PC-3 (cell line): ENCODE measurements around a stretch of chr10.

GRCh38 chr10:119242197-119243051 is 35.1 kb downstream of the GRK5 start:
- RAMPAGE, long total RNA, result no peak

- RAMPAGE, long total RNA, result no peak
These were observed 76.3 kb downstream of the GRK5 start for GRCh38 chr10:119283260-119284386.

DNA sequence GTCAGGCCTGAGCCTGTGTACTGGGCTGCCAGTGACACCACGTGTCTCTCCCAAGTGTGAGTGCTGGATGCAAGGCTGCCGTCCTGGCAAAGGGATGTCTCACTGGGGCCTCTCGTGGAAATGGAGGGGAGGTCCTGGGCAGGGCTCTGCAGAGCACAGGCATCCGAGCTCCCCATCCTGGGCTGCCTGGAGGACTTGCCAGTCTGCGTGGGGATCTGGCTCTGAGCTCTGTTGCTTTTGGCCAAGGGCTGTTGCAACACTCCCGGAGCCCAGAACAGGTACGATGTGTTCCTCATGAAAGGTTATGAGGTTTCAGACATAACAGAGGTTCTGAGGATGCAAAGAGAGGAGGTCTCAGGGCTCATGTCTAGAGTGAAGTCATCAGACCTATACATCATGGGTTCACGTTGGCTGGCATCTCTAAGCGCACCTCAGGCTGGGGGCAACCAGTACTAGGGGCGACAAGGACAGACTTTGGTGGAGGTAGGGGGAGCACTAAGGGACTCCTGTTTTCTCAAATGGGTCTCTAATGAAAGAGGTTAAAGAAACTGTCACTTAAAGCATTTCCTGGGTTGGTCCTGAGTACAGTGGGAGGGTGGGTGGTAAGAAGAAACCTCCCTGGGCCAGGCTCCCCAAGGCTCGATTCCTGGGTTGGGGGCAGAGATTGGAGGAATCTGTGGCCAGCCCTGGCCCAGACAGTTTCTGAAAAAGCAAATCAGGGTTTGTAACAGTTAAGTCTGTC is 77.5 kb downstream of the GRK5 start:
- RAMPAGE, long total RNA, result no peak

DNA sequence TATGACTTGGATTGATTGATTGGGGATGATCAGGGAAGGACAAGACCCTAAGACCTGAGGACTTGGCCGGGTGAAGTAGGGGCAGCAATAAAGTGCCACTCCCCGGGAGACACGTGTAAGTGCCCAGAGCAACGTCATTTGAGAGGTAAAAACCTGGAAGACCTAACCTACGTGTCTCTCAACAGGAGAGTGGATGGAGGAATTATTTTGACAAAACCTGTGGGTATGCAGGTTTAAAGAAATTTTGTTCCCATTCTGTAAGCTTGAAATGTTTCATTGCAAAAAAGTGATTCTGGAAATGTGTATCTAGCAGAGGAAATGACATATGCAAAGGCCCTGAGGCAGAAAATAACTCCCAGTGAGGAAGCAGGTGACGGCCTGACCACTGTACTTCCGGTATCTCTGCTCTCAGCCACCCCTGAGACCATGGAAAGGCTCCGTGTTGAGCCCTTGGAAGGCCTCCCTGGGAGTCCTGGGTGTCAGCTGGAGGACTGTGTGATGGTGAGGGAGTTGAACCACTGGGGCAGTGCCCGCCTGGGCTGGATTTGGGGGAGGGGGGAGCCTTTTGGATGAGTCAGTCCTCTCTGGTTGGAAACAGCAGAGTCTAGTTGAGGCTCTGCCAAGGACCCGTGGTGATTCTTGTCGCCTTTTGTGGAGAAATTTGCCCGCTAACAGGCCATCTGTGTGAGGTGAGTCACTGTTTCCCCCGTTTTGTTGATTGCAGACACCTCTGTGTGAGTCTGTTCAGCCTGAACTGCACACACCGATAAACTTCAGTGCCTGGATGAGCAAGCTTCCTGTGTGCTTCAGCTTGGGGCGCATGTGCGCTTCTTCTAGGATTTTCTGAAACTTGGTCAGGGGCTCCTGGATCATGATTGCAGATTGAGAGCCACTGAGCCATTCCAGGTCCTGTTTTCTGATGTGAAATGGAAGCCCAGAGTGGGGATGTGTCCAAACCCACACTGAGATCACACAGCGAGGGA is 98.5 kb downstream of the GRK5 start:
- RAMPAGE, long total RNA, result no peak

DNA sequence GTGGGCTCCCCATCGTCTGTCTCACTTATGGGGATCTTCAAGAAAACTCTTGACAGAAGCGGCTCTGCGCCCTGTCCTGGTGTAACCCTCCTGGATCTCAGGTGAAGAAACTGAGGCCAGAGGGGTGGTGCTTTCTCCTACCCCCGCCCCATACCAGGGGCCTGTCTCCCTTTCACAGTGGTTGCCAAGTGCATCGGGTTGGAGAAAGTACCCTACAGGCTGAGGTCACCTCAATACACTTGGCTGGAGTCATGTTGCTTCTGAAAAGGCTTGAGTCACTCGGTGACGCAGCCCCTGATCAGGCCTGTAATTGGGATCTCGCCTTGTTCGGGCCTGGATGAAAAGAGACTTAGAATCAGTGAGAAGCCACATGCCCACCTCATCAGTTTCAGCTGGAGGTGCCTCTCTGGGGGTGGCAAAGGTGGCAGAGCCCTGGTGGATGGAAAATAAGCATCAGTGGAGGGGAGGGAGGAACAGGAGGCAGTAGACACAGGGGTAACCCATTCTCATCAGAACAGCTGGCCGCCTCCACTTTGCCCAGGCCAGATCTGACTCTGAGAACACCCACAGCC is 107.7 kb downstream of the GRK5 start:
- RAMPAGE, long total RNA, result no peak

GRCh38 chr10:119358210-119358425 is 150.7 kb downstream of the GRK5 start:
- RAMPAGE, long total RNA, result no peak

DNA sequence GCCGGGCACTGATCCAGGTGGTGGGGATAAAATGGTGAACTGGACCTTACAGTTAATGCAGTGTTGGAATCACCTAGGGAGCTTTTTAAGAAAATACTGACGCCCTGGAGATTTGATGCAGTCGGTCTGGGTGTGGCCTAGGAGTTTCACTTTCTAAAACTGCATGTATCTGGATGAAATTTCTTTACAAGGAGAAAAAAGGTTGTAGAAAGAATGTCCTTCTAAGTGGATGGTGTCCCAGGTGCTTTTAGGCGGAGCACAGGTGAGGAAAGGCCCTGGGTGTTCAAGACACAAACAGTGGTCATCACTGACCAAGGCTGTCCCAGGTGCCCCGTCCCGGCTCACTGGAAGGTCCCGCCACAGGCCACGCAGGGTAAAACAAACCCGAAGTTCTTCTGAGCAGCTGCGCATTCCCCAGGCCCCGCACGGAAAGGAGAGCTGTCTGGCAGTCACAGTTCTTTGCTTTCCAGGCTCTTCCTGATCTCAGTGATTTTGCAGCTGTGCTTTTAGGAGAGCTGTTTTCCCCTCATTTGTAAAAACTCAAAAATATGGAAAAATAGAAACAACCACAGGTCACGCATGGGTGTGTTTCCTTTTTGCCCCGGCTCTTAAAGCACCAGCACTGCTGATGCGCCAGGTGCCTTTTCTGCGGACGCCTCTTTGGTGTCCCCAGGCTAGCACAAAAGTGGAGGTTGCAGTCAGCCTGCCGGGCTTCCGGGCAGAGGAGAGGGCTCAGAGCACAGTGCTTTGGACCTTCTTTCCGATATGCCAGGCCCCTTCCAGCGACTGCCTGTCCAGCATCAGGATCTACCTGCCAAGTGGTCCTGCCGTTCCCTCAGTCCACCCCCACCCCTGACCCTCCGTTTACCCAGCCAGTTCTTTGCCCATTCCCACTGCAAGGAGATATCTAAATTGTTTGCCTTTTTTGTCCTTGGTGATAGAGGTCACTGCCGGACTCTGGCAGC is 162.0 kb downstream of the GRK5 start:
- RAMPAGE, long total RNA, result no peak

DNA sequence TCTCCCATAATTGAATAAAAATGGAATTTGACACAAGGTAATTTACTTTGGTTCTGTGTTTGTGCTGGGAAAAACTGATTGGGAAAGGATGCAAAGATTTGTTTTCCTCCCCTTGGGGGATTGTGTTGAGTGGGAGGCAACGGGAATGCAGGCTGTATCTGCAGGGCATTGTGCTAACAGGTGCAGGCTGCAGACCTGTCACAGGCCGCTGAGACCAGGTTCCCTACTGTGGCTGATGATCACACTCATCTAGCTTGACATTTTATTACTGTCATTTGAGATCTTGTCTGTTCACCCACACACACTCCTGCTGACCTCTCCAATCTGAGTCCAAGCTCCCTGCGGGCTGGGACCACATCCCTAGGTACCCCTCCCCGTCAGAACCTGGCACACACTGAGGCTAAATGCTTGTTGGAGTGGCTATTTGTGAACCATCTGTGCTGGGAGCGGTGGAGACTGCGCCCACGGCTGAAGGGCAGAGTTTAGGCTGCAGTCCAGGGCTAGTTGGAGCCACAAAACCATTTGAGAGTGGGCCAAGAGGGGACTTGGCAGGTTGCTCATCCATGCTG is 164.6 kb downstream of the RGS10 start:
- RAMPAGE, long total RNA, result no peak

DNA sequence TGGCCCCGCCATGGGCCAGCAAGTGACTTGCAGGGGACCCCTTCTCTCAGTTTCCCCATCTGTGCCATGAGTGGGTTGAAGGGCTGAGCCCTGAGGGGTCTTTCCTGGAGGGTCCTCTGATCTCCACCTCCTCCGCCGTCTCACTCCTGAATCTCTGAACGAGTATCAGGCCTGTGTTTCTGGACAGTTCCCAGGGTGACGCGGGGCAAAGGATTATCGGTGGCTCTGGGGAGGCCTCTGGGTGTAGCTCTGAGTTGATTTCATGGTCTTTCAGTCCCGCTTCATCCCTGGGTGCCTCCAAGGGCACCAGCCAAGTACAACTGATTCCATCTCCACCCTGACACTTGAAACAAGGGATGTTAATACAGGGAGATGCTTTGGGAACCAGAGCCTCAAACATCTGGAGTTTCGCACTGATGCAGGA is 126.7 kb downstream of the RGS10 start:
- RAMPAGE, long total RNA, result no peak

DNA sequence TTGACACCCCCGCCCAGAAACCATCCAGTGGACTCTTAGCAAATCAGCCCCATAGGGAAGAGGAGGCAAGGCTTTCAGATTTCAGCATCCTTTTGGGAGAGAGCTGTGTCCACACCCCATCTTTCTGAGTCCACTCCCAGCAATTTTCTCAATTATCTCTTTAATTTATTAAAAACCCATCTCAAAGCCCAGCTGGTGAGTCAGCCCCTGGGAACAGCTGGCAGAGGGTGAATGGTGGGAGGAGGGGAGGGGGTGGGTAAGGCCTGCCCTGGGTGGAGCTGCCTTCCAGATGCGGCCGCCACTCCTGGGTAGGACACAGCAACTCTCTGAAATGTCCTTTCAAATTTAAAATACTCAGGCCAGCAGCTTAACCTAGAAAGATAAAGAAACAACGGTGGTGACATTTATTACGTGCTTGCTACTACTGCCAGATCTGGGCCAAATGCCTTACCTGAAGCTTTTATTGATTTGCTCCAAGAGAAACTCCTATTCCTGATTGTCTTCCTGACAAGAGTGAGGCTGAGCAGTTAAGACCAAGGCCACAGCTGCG is 120.5 kb downstream of the RGS10 start:
- RAMPAGE, long total RNA, result no peak

DNA sequence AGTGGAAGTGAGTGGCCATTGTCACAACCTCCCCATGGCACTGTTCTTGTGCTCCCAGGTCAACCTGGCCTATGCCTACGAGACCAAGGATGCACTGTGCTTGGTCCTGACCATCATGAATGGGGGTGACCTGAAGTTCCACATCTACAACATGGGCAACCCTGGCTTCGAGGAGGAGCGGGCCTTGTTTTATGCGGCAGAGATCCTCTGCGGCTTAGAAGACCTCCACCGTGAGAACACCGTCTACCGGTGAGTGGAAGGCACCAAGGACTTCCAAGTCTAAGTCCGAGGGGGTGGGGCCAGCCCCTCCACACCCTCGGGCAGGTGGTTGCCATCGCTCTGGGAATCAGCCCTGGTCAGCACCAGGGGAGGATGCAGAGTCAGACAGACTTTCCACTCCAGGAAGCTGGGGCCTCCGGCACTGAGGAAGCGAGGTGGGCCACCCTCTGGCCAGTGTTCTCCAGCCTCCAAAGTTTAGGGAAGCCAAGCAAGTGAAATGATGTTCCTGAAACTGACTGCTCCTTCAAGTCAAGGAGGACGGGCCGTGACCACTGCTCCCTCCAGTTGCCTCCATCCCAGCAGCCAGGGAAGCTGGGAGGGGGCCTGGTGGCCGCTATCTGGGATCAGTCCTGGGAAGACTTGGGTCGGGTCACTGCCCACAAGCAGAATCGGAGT is 105.8 kb downstream of the RGS10 start:
- RAMPAGE, long total RNA, result no peak

GRCh38 chr10:119489519-119490162 is 52.9 kb downstream of the RGS10 start:
- RAMPAGE, long total RNA, result no peak

DNA sequence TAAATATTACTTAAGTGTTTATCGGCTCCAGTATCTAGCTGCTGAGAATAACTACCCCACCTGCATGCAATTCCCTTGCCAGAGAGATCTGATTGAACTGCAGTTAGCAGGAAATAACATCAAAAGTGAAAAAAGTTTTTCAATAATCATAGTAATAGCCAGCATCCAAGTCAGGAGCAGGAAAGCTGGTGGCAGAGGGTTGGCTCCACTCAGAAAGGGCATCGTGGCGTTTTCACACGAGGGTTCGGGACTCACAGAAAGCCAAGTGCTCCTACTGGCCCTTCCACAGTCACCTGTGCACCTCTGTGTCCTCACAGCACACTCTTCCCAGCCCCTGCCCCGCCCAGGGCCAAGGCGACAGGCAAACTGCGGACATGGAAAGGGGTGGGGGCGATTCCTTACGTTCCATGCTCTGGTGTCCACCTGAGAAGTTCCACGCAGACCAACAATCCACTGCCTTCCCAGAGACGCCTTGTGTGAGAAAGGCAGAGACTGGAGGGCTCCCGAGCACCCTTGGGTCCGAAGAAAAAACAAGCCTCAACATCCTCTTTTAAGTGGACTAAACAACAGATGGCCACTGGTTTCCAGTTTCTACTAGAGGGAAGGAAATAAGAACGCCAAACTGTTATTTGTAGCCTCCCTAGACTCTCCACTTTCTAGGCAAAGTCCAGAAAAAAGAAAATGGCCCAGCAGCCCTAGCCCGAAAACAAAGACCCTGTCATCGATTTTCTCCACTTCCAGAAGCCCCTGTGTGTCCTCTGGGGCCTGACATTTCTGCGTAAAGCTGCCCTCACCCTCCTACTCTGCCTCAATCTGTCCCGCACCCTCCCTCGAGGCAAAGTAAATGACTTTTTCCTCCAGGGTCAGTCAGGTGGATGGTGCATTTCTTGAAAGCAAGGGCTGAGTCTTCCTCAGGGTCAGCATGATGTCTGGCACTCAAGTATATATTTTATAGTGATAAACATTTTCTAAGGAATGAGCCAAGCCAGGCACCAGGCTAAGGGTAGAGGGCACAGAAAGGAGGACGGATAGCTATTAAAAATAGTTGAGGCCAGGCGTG is 6.1 kb downstream of the RGS10 start:
- RAMPAGE, long total RNA, result no peak

DNA sequence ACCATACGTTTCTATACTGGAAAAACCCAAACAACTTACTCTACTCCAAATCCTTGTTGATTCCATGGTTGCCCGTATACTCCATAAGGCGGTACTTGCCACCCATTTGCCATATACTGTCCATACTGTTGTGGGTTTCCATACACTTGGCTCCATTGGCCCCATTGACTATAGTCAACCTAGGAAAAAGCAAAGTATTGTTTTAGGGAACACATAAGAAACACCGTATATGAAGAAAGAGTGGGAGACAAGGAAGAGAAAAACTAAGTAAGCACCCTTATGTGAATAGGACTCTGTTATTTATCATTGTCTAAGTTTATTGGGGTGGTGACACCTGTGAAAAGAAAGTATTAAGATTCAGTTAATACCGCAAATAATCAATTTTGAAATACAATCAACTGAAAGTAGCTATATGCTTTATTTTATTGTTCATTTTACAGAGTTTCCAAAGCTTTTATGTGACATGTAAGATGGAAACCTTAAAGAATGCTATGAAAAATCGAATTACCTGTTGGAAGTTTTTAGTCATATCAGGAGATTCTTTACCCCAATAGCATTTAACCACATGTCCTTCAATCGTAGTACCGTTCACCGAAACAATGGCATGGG is 20.1 kb downstream of the TIAL1 start:
- RAMPAGE, long total RNA, result no peak

- RAMPAGE, long total RNA, result no peak
These were observed 36.9 kb downstream of the BAG3 start for GRCh38 chr10:119687987-119688670.

GRCh38 chr10:119826368-119827443 is 45.9 kb downstream of the MCMBP start:
- RAMPAGE, long total RNA, result no peak

- RAMPAGE, long total RNA, result no peak
These were observed 34.2 kb downstream of the MCMBP start for GRCh38 chr10:119838311-119838943.

GRCh38 chr10:119857166-119857573 is 15.5 kb downstream of the MCMBP start:
- RAMPAGE, long total RNA, result no peak

DNA sequence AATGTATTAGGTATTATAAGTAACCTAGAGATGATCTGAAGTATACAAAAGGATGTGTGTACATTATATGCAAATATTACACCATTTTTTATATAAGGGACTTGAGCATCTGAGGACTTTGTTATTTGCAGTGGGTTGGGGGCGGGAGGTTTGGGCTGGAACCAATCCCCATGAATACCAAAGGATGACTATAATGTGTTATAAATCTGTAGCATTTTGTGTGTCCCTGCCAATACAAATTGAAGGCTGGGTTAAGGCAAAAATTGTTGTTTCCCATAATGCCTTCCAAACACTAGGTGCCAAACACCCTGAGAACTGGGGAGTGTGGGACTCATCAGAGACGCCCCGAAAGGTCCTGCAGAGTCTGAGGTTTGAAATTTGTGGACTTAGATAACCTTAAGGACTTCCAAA is 150.2 kb upstream of the PLPP4 start:
- RAMPAGE, long total RNA, result no peak

GRCh38 chr10:120681521-120681778 is 169.7 kb upstream of the WDR11 start:
- RAMPAGE, long total RNA, result no peak